Parietal lobe (tissue), 2 donors: ENCODE data around the genes DAPL1 and CD302.

- RAMPAGE, long total RNA, result no peak
Measured at GRCh38 chr2:158599678-158600553, 143.2 kb downstream of the PKP4 start.

DNA sequence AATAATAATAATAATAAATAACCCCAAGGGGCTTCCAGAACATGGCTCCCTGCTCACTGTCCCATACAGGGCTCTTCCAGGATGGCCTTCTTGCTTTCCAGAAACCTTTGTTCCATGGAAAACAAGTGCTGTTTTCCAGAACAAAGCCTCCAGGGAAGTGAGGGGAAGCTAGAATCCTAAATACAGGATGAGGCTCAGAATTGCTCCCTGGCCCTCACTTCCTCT is 79.2 kb upstream of the DAPL1 start:
- RAMPAGE, long total RNA, result no peak

GRCh38 chr2:158723847-158724289 is 71.2 kb upstream of the DAPL1 start:
- RAMPAGE, long total RNA, result no peak

DNA sequence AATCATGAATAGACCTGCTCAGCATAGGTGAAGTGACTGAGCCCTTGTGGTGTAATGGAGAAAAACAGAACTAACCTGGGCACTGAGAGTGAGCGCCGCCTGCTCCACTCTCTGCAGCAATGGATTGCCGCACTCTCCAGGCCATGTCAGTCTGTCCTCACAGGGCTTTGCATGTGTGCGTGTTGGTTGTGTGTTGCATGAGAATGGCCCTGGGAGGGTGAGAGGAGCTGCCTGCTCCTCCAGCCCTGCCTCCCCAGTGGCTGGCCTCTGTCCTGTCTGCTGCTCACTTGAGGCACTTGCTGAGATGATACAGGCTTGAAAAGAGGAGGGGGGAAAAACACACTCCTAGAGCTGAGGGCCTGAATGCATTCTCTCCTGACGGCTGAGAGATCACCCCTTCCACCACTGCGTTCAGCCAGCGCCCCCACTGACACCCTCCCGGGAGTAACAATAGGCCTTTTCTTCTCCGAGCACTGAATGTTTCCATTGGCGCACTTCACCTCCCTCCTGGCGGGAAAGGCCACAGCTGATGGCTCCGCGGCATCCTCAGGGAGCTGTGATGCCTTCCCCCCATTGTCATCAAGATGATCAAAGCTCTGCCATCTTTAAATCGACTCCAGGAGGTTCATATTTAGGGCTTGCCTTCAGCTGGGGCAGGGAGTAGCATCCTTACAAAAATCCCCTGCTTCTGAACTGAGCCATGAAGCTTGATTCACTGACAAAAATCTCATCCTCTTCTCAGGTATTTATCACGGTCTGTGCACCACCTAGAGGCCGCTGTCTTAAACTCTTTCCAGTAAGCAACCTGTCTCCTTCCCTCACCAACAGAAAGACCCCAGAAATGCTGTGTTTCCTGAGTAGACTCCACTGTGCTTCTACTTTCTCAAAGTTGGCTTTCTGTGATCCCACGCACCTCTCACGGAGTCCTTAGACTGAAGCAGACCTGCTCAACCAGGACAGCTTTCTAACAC is 49.8 kb upstream of the DAPL1 start:
- RAMPAGE, long total RNA, result no peak

GRCh38 chr2:158795029-158795553 is at the start of gene DAPL1:
Gene DAPL1 (plus strand): TSS chr2:158795317.
- RAMPAGE, long total RNA, result no peak

- RAMPAGE, long total RNA, result no peak
Measured at GRCh38 chr2:158967257-158967716, 1.2 kb upstream of the TANC1 start.

- RAMPAGE, long total RNA, result no peak
Measured at GRCh38 chr2:158968764-158969499, 492 bp downstream of the TANC1 start.

GRCh38 chr2:158984510-158985223 is 16.2 kb downstream of the TANC1 start:
- RAMPAGE, long total RNA, result no peak

GRCh38 chr2:159003469-159003983 is 35.1 kb downstream of the TANC1 start:
- RAMPAGE, long total RNA, result no peak

GRCh38 chr2:159091911-159092470 is 123.6 kb downstream of the TANC1 start:
- RAMPAGE, long total RNA, result no peak

GRCh38 chr2:159137804-159138233 is 148.7 kb downstream of the WDSUB1 start:
- RAMPAGE, long total RNA, result no peak

GRCh38 chr2:159381407-159382044 is 95.0 kb upstream of the WDSUB1 start:
- RAMPAGE, long total RNA, result no peak

GRCh38 chr2:159712807-159713551 is 673 bp downstream of the MARCHF7 start:
- RAMPAGE, long total RNA, result no peak

DNA sequence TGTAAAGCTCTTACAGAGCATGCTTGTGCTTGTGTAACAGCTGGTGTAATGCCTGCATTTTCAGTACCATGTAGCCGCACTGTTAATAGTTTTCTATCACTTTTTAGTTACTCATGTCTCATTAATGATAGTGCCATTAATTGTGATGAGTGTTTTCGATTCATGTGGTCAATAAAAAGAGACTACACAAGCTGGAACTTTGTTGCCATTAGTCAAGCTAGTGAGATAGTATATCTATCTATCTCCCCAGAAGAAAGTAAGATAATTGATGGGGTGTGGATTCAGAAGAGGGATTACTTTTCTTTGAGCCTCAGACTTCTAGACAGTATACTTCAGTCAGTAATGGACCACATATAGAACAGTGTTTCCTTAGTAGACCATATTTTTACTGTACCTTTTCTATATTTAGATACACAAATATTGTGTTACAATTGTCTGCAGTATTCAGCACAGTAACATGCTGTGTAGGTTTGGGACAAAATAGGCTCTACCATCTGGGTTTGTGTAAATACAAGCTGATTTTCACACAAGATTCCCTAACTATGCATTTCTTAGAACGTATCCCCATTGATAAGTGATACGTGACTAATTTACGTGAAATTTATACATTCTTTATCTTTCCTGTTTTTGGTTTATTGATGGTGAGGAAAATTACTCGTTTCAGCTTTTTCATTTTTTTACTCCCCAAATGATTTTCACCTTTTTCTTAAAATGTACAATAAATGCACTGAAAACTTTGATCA is 27.6 kb downstream of the CD302 start:
- RAMPAGE, long total RNA, result no peak

GRCh38 chr2:159797335-159798635 is at the start of gene CD302:
Gene CD302 (minus strand): TSS chr2:159798208.
- RAMPAGE, long total RNA, result no peak

DNA sequence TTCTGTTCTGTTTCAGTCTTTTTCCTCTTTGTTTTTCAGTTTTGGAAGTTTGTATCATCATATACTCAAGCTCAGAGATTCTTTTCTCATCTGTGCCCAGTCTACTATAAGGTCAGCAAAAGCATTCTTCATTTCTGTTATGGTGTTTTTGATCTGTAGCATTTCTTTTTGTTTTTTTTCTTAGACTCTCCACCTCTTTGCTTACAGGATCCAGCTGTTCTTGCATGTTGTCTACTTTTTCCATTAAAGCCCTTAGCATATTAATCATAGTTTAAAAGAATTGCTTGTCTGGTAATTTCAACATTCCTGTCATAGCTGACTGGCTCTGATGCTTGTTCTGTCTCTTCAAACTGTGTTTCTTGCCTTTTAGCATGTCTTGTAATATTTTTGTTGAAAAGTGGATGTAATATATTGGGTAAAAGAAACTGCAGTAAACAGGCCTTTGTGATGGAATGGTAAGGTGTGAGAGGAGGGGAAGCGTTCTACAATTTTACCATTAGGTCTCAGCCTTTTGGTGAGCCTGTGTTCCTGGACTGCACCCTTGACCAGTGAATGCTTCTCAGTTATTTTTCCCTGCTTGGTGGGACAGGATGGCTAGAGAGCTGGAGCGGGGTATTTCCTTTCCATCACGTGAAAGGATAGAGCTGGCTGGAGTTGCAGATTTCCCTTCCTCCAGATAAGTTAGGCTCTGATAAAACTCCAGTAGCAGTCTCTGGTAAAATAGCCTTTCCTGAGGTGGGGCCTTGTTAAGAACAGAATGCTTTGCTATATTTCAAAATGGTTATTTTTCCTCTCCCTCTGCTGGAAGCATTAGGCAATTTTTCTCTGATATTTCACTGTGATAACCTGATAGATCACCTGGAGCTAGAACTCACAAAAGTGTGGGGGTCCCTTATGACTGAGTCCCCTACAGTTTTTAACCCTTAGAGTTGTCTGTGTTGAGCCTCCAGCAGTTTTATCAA is 65.4 kb downstream of the PLA2R1 start:
- RAMPAGE, long total RNA, result no peak

DNA sequence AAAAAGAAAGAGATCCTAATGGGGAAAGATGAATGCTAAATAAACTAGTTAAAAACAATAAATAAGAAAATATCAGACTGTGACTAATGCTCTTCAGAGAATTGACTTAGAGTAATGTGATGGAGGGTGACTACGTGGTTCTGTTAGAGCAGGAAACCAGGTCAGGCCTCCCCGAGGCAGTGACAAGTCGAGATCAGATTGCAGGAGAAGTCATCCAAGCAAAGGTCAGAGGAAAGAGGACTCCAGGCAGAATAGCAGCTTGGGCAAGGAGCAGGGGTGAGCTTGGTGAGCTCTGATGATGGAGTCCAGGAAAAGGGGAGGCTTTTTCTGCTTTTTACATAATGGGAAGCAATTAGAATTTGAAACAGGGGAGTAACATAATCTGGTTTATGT is 27.2 kb upstream of the ITGB6 start:
- RAMPAGE, long total RNA, result no peak

GRCh38 chr2:160269817-160270036 is 69.7 kb upstream of the ITGB6 start:
- RAMPAGE, long total RNA, result no peak

GRCh38 chr2:160270037-160271120 is 70.3 kb upstream of the ITGB6 start:
- RAMPAGE, long total RNA, result no peak

GRCh38 chr2:160375714-160376299 is 117.8 kb downstream of the RBMS1 start:
- RAMPAGE, long total RNA, result no peak